Colon Carcinoma Metastatic in the Lung (tissue), 2 donors: Measurements from ENCODE around the genes RNF20, OR13F1, OR13C5 and NIPSNAP3A.

GRCh38 chr9:98958030-98958802, 14.5 kb downstream of the COL15A1 start:
- PRO-cap, 2 experiments = peak in 1 of 2 experiments; most common minus-strand start chr9:98958362 (in 1)

- PRO-cap, 2 experiments = no peak in any of the 2 experiments
These were observed 71.6 kb downstream of the COL15A1 start for GRCh38 chr9:99015355-99015582.

- PRO-cap, 2 experiments = no peak in any of the 2 experiments
These were observed 32.3 kb upstream of the TGFBR1 start for GRCh38 chr9:99072686-99073009.

GRCh38 chr9:99121534-99122167, 16.7 kb downstream of the TGFBR1 start:
- PRO-cap, 2 experiments = no peak in any of the 2 experiments

DNA sequence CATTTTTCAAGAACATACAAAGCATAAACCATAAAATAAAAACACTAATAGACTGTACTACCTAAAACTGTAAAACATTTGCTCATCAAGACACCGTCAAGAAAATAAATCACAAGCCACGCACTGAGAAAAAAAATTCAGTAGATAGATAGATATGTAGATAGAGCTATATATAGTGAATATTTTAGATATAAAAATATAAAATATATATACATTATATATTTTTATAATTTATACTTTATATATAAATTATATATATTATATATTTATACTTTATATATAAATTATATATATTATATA, 100.4 kb upstream of the NR4A3 start:
- PRO-cap, 2 experiments = no peak in any of the 2 experiments

DNA sequence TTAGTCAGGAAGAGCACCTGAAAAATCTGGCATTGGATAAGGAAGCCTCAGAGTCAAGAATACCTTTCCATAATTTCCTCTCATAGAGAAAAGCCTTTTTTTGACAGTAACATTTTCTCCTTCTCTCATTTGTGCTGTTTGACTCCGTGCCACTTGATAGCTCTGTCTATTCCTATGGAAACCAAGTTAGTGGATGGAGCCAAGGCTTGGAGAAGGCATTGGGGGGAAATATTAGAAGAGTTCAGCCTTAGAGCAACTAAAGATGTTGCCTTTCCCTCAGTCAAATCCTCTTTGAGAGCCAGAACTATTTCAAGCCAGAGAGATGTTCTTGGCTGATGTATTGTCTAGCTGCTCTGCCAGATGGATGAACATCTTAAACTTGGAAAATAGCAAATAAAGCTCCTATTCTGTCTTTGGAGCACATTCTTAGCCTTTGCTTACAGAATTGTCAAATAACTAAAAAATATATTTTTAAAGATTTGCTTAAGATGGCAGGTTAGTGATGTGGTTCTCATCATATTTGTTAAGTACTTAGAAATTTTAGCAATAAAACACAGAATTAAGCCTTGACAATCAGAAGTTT, 112.5 kb downstream of the INVS start:
- PRO-cap, 2 experiments = no peak in any of the 2 experiments

GRCh38 chr9:100474654-100475348, 1.9 kb downstream of the TMEFF1 start:
- PRO-cap, 2 experiments = no peak in any of the 2 experiments

- PRO-cap, 2 experiments = peak in 1 of 2 experiments; most common plus-strand start chr9:100598933 (in 1); most common minus-strand start chr9:100598746 (in 1)
These were observed 20.6 kb downstream of the CAVIN4 start for GRCh38 chr9:100598360-100599095.

GRCh38 chr9:101381786-101382537, 2.8 kb downstream of the BAAT start:
- PRO-cap, 2 experiments = no peak in any of the 2 experiments

GRCh38 chr9:101399377-101400134, 905 bp downstream of the ZNF189 start:
- PRO-cap, 2 experiments = no peak in any of the 2 experiments

DNA sequence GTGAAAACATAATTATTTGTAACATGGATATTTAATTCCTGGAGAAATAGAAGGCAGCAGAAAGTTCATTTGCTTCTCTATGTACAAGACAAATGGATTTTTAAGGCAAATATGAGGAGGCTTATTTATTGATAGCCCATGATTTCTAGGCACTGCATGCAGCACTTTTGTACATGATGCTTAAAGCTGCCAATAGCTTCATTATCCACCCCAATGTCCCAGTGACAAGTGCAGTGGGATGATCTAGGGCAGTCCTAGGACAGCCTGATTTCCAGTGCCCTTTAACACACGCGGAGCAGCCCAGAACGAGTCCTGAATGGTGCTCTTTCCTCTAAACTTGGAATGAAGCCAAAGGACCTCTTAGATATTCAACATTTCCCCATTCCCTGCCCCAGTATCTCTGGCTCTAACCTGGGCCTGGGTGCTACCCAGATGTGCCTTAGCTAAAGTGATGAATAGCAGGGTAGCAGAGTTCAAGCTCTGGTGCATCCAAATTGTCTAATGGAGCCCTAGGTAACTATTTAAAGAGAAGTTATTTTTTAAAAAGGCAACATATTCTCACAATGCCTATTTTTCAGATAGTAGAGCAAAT, 1.1 kb downstream of the ALDOB start:
- PRO-cap, 2 experiments = no peak in any of the 2 experiments

GRCh38 chr9:101442193-101442952, 6.8 kb upstream of the ALDOB start:
- PRO-cap, 2 experiments = no peak in any of the 2 experiments

- PRO-cap, 2 experiments = no peak in any of the 2 experiments
These were observed 10.0 kb upstream of the ALDOB start for GRCh38 chr9:101445197-101446294.

GRCh38 chr9:101533095-101534450, at the start of gene RNF20:
Gene RNF20, plus strand, starts transcription at chr9:101533853.
- PRO-cap, 2 experiments = peak in 2 of 2 experiments; most common plus-strand start chr9:101533865 (in 2); most common minus-strand start chr9:101533750 (in 2)

GRCh38 chr9:101594656-101594855, 213 bp downstream of the PPP3R2 start:
- PRO-cap, 2 experiments = no peak in any of the 2 experiments

- PRO-cap, 2 experiments = peak in 2 of 2 experiments; most common plus-strand start chr9:101705343 (in 2); most common minus-strand start chr9:101705363 (in 1)
These were observed 33.3 kb downstream of the GRIN3A start for GRCh38 chr9:101704908-101705822.

DNA sequence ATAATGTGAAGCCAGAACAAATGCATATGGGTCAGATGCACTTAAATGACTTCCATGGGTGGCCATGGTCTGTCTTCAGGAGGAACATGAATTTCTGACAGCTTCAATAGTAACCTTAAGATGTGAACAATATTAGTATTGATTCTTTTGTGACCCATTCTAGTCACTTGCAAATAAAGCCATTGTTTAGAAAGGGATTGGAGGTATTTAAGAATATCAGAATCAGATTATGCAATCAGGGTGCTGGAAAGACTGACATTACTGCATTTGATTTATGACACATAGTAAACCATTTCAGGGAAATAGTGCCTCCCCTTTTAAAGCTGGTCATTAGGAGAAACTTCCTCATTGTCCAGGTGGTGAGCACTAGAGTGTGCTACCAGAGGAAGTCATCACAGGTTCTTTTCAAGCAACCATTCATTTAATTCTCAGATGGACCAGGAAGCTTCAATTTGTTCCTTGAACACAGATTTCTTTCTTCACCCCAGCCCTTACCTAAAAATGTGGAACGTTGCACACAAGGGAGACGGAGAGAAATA, 32.1 kb downstream of the GRIN3A start:
- PRO-cap, 2 experiments = no peak in any of the 2 experiments

DNA sequence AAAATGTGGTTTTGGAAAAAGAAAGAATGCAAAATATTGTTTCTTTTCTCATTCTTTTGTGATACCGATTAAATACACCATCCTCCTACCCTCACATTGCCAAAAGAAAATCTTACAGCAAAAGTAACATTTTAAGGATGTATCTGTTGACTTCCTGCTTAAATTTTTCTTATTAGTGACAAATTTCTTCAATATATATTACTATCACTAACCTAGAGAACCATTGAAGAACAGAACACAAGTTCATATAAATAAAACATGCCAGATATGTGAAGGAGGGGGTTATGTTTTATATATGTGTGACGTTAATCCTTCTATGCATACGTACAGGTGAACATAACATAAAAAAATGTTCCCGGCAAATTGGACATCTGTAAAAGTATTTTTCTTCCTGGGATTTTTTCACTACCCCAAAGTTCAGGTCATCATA, at the start of gene OR13F1:
Gene OR13F1, plus strand, starts transcription at position 350 of the 430 bp plus-strand sequence.
- PRO-cap, 2 experiments = no peak in any of the 2 experiments

GRCh38 chr9:104599340-104599680, at the start of gene OR13C5:
Gene OR13C5, minus strand, starts transcription at chr9:104599413.
- PRO-cap, 2 experiments = no peak in any of the 2 experiments

- PRO-cap, 2 experiments = peak in 2 of 2 experiments; most common plus-strand start chr9:104747737 (in 2); most common minus-strand start chr9:104747633 (in 2)
These were observed at the start of gene NIPSNAP3A for GRCh38 chr9:104747327-104748627. Gene NIPSNAP3A, plus strand, starts transcription at chr9:104747683.